Osteocyte (in vitro differentiated cells): ENCODE measurements around the genes HHLA2, TRAT1 and MORC1.

GRCh38 chr3:104572801-104573269 lies 793.9 kb upstream of the ALCAM start:
- PRO-cap = no peak

- PRO-cap = no peak
Observed at GRCh38 chr3:105746783-105747271, 122.0 kb downstream of the CBLB start.

GRCh38 chr3:105805066-105805672 lies 63.6 kb downstream of the CBLB start:
- PRO-cap = no peak

GRCh38 chr3:105866563-105867223 lies 2.1 kb downstream of the CBLB start:
- PRO-cap = no peak

DNA sequence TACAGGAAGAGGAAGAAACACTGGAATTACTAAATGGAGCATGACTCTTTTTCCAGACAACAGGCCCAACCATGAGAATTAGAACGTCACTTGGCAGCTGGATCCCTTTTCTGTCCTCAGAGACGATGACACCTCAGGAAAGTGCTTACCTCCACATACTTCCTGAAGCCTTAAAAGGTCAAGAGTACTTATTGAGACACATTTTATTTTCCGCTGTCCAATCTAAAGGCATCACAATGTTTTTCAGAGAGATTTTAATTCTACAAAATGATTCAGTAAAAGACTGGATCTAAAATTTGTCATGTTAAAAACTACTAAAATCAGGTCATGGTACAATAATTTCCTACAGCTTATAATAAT lies 38.2 kb upstream of the CBLB start:
- PRO-cap = no peak

DNA sequence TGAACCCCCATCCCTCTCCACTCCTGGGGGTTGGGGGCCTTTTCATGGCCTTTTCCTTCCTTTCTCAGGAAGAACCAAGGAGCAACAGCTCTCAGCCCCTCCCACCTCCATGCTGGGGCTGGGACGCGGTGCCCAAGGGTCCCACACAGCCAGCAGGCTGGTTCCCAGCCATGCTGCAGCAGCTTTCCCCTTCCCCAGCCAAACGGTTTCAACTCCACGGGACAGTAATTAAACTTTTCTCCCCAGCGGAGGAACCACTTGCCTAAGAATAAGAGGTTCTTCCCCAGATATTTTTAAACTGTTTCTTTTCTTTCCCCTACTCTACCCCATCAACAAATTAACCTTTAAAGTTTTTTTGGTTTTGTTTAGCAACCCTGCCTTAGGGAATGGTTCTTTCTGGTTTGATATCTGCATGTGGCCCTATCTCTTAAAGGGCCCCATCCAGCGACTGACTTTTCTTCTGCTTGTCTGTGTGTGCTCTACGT lies 387.7 kb upstream of the CBLB start:
- PRO-cap = no peak

DNA sequence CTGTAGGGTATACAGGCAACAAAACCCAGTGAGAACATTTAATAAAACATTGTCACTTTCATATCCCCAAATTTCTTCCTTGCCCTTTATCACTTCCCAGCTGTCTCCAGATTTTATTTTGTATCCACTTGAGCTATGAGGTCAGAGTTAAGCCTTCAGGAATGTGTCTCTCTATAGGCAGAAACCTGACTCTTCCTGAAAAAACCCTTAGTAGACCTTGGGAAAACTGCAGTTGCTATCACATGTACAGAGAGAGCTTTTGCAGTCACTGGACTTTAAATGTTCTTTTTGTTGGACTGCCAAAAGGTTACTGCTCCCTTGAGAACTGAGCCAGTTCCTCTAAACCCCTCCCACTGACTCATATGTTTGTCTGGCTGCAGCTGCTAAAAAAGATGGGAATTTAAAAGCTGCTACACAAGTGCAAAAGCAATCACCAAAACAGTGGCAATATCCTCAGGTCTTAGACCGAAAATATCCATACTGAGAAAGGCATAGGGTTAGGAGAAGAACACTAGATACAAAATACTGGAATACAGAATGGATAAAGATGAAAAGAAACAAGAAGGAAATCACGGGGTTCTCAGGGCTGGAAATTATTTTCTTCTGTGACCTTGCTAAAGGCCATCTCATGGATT lies 169.1 kb upstream of the CCDC54 start:
- PRO-cap = bidirectional peak, plus-strand start at position 429 of the sequence, minus-strand start at position 106 of the sequence

GRCh38 chr3:107240301-107241196 lies 136.7 kb upstream of the CCDC54 start:
- PRO-cap = bidirectional peak, plus-strand start at chr3:107240712, minus-strand start at chr3:107240663

DNA sequence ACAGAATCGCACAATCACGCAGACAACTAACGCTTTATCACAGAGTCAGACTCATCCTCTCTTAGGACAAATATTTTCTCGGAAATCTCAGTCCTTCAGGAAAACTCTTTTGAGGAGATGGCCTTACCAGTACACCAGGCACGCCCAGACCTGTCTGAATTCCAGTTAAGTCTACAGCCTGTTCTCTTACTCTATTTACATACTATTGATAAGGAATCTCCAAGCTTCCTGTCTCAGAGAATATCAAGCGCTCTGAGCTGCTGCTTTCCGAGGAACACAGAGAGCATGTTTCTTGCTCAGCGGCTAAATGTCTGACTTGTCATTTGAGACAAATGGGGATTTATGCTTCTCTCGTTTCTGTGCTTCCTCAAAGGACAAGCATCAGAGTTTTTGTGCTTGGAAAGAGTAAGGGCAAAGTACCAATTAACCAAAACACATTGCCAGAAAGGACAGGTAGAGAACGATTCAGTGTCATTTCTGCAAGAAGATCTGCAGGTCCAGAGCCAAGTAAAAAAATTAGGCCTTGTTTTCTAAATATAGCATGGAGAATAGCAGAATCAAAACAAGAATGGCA lies 112.3 kb upstream of the CCDC54 start:
- PRO-cap = no peak

GRCh38 chr3:107430661-107431747 lies 53.8 kb downstream of the CCDC54 start:
- PRO-cap = bidirectional peak, plus-strand start at chr3:107431416, minus-strand start at chr3:107431442; bidirectional peak, plus-strand start at chr3:107431643, minus-strand start at chr3:107431689

GRCh38 chr3:107970032-107970824 lies 120.6 kb downstream of the CD47 start:
- PRO-cap = no peak

GRCh38 chr3:108136204-108137393 lies 45.8 kb upstream of the CD47 start:
- PRO-cap = no peak

DNA sequence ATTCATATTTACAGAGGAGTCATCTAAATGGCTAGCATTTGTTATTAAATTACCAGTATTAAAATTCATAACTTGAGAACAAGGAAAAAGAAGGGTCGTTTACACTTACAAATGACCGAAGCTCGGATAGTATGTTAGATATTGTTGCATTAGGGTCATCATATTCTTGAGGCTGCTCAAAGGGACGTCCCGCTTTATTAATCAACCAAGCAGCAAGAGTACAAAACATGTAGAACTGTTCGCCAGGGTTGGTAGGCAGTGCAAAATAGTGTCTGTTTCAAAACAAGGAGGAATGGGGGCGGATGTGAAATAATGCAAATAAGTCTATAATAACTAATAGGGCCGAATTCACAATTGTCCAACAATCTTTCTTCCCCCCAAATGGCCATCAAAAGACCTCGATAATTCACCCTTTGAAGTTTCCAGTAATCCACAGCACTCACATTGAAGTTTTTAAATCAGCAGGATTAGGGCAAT lies 2.9 kb downstream of the IFT57 start:
- PRO-cap = no peak

DNA sequence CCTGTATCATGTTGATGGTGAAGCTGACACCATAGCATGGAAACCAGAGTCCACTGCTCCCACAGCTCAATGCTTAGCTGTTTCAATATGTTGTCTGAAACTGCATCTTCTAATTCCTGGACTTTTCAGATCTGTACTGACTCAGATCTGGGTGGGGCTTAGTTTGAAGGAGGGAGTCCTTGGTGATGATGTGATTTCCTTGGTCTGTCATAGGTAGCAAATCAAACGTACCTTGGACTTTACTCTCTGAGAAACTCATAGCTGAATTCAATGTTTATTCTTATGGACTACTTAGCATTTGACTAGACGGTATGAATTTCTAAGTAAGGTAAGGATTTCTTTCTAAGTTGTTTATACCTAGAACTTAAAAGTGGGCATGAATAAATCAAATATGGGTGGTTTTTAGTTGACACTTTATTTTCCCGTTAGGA lies at the start of gene HHLA2:
HHLA2 (plus strand) TSS at position 277 of the 431 bp plus-strand sequence.
- PRO-cap = no peak

DNA sequence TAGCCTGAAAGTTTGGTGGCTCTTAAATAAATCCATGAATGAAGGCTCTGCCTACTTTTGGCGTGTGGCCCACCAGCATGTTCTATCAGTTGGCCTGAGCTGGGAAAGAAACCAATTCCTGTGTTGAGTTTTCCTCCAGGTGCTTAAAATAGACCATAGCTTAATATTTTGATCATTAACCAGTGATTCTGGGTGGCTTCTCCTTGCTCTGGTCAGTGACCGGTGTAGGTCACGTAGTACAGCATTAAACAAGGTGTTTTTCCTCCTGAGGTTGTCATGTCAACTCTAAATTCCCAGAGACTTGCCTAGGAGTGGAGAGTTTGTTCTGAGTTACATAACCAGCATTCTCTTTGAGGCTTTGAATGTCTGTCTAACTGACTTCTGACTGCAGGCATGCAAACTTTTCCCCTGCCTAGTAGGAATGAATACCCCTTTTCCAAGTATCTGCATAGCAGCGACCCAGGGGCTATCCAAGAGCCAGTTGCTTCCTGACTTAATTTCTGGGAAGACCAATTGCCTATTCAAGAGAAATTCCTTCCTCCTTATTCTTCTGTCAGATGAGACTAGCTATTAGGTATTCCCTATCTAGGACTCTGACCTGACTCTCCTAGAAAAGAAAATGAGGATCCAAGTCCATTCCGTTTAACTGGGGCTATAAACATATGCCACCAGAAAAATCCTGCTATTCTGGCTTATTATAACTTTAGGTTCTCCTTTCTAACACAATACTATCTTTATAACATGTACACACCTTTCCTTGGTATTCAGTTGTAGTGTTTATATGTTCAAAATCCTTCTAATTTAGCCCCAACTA lies 1.5 kb downstream of the HHLA2 start:
- PRO-cap = no peak

DNA sequence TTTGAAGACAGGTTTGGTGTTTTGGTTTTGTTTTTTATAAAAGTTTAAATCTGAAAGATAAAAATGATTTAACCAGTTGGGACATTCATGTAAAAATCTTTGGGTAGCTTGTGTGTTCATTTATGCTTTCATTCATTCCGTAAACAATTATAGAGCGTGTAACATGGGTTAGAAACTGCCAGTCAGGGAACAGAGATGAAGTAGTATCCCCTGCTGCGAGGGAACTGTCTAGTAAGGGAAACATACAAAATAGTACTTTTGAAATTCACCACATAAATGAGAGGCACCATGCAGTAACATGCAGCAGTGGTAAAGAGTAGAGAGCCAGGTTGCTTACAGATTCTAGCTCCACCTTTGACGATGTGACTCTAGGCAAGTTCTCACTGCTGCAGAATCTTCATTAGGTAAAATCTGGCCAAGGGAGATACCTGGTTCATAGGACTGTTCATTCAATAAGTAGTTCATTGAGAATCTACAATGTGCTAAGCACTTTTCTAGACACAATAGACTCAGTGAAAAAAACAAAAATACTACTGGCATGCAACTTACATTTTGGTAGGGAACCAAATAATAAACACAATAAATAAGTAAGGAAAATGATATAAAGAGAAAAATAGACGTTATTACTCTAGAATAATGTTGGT lies 1.0 kb downstream of the DZIP3 start:
- PRO-cap = no peak

DNA sequence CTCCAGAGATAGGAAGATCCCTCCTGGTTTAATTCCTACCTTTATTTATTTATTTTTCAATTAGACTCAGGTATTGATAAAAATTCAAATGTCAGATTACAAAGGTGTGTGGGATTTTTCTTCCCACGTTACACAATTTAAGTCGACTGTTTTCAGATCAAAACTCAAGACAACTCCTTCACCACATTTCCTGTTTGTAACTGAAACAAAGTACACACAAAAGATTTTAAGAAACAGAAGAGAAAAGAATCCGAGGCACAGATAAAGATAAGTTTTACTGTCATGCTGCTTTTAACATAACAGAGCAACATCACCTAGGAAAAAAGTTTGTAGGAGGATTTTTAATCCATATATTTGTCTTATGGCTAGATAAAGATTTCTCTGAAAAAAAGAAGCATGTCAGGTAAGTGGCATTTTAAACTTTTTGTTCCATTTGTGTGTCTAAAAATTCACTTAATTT lies at the start of gene TRAT1:
TRAT1 (plus strand) TSS at position 255 of the 460 bp plus-strand sequence.
- PRO-cap = no peak

DNA sequence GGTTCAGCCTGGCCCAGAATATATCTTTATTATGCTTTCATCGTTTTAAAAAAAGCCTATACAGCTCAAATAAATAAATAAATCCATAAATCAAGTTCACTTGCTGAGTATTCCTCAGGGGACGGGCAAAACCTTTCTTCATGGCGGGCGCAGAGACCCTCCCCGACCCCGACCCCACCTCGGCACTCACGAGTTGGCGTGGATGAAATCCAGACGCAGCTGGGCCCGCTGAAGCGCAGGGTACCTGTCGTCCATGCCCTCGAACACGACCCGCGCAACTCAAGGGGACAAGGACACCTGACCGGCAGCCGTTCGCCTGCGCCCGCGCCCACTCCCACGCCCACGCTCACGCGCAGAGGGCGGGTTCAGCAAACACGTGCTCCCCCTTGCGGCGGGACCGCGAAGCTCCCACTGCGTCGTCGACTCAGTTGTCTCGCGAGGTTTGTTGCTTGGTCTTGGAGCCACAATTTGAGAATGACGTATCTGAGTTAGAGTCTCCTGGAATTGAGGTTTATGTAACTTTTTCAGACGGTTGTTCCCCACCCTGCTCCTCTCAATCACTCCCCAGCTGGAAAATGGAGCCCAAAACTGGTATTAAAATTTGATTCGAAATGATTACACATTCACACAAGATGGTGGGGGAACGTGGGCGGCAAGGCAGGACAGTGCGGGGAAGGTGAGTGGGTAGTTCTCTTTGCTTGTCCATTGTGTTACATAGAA lies at the start of gene MORC1:
MORC1 (minus strand) TSS at position 330 of the 720 bp plus-strand sequence.
- PRO-cap = no peak

GRCh38 chr3:109978845-109979067 lies 641.4 kb upstream of the DPPA4 start:
- PRO-cap = no peak

- PRO-cap = no peak
Observed at GRCh38 chr3:110439873-110440376, 631.7 kb upstream of the NECTIN3 start.